Islet of Langerhans (tissue), 1 donor: ENCODE measurements around a stretch of chr3.

GRCh38 chr3:188265241-188265843 is 111.4 kb downstream of the LPP start:
- RRBS: no CpG with 5 or more reads among the region's 3 CpGs

GRCh38 chr3:188316255-188316794 is 162.4 kb downstream of the LPP start:
- RRBS: no CpG with 5 or more reads among the region's 3 CpGs

DNA sequence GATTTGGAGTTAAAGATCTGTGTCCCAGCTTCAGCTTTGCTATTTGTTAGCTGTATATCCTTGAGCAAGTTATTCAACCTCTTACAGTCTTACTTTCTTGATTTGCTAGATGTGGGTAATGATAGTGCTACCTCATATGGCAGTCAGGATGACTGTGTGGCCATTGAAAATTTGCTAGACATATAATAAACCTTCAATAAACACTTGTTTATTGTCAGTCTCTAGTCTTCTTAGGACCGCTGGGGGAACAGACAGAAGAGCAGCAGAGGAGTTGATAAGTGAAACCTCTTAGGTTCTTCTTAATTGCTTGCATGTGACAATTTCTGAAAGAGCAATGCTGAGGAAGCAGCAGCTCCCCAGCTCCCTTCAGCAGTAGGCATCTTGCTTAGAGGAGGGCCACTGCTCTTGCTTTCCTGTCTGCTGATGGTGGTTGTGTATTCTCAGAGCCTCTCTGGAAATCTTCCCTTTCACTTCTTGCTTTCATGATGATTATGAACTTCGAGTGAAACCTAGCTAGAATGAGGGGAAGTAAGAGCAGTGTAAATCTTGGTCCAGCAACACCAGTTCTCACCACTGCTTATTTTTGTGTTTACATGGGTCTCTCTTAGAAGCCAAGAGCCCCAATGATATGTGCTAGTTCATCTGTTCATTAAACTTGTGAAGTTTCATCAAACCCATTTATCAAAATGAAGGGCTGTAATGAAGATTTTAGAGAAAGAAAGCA is 246.5 kb downstream of the LPP start:
- RRBS: no CpG with 5 or more reads among the region's 2 CpGs

DNA sequence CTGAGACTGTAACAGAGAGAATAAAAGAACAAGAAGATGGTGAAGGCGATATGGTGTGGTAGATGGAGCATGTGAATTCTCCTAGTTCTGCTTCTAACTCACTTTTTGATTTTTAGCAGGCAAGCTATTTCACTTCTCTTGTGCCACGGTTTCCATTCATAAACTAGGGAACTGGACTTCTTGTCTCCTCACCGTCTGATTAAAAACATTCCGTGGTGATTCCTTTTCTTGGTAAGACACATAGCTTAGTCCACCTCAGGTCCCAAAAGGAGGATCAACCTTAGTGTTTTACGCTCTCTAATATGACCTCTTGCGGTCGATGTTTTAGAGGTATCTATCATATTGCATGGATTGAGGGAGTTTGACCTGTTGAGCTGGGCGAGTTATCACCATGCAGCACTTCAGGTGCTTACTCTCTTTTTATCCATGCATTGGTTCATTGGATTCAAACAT is 394.2 kb downstream of the LPP start:
- RRBS: no CpG with 5 or more reads among the region's 8 CpGs

DNA sequence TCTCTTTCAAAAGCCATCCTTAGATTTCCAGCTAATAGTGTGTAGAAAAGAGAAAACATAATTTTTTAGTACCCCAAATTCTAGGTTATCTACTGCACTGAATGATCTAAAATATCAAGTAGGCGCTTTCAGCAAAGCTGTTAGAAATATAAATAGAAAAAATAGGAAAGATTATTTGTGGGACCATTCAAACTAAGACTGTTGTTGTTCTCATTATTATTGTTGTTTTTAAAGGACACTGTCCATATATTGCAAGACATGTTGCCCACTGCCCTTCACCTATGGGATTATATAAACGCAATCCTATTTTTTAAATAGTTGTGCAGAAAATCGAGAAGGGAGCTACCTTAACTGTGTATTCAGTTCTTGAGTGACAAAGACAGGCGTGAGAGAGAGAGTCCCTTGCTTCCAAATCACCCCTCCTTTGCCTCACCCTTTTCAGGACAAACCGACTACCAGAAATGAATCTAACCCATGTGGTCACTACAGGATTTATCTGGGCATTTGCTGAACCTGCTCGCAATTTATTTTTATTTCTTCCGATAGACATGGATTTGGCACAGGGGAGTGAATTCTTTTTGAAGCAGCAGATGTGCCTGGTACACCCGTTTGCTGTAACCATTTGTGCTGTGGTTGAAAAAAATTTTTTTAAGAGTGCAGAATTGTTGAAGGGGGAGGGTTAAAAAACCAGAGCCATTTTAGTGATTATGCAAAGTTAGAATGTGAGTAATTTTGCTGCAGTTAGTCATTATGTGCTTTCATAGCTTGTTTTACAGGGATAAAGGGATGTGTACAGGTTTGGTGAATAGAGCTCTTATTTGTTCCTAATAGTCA is 441.8 kb downstream of the LPP start:
- RRBS: no CpG with 5 or more reads among the region's 8 CpGs

DNA sequence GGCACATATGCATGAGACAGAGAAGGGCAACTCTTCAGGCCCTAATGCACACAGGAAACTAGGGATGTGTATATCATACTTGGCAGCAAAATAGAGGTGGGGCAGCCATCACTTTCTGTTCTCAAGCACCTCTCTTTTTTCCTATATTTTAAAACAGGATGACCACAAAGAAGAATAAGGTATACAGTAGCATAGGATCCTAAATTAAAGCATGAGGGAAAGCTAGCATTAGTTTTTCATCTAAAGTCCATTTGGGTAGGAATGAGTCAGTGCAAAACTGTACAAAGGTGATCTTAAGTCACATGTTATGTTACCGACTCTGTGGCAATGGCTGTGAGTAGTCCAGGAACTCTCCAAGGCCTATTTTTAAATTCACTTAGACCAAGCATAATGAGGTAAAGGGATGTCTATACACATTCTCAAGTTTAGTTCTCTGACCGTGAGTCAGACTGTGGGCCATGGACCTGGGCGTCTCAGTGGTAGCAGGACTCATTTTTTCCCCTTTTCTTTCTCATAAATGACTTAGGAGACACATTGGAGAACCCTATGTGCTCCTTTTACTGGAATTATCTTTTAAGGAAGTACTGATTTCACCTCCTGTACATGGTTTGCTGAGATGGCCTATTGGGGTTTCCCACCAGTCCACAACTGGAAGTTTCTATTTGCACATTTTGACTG is 488.8 kb upstream of the TPRG1 start:
- RRBS: no CpG with 5 or more reads among the region's 3 CpGs

GRCh38 chr3:188916967-188917598 is 254.7 kb upstream of the TPRG1 start:
- RRBS: no CpG with 5 or more reads among the region's 1 CpG

GRCh38 chr3:188951662-188952245 is 220.0 kb upstream of the TPRG1 start:
- RRBS: no CpG with 5 or more reads among the region's 11 CpGs

- RRBS: no CpG with 5 or more reads among the region's 6 CpGs
Measured at GRCh38 chr3:190003458-190004067, 117.1 kb downstream of the P3H2 start.

DNA sequence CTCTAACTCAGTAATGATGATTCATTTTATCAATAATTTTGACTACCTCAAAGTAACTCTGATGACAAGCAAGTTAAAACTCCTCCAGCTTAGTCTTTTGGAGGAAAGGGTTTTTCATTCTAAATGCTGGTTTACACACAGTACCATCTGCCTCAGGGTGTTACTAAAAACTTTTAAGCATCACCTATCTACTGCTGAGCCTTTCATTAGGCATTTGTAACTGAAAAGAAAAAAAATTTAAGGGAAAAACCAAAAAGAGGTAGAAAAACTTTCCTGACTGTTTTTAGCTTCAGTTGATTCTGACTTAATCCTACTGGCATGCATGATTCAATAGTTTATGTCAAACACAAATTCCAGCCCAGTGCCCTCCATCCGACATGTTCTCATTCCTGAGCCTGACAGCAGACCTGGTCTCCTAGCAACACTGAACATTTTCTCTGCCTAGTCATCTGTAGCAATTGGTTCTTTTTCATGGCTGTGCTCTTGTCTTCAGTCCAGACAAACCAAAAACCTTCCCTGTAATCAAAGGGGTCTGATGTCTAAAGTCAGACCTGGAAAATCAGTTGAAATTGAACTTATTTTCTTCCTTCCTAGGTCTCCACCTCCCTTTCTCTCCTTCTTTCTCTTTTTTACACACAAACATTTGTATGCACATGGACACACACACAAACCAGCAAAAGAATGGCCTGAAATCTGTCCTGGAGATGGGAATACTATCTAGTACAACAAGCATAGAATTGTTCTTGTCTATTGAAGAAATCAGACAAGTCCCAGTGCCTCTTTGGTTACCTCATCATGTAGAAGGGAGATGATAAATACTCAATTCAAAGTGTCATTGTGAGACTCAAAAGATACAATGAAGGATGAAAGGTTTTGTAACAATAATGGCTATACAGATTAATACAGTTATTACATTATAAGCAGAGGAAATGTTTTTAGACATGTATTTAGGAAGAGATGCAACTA is 43.6 kb downstream of the P3H2 start:
- RRBS: no CpG with 5 or more reads among the region's 1 CpG

DNA sequence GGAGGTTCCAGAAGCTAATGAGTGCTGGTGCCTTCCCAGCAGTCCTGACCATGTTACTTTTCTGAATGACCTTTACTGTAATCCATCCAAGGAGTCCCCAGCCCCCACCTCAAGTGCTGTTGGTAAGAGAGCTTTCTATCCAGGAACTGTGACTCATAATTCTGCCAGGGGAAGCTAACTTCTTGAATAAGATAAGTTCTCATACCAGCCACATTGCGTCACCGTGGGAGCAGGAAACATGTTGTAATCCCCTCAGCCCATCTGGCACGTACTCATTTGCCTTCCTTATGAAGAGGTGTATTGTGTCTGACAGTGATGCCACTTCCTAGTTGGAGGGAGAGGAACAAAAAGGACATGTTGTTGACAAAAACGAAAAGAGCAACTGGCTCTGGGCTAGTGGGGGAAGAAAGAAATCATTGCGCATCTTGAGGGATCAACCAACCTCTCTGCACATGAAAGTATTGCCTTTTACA is 52.5 kb downstream of the IL1RAP start:
- RRBS: no CpG with 5 or more reads among the region's 5 CpGs

DNA sequence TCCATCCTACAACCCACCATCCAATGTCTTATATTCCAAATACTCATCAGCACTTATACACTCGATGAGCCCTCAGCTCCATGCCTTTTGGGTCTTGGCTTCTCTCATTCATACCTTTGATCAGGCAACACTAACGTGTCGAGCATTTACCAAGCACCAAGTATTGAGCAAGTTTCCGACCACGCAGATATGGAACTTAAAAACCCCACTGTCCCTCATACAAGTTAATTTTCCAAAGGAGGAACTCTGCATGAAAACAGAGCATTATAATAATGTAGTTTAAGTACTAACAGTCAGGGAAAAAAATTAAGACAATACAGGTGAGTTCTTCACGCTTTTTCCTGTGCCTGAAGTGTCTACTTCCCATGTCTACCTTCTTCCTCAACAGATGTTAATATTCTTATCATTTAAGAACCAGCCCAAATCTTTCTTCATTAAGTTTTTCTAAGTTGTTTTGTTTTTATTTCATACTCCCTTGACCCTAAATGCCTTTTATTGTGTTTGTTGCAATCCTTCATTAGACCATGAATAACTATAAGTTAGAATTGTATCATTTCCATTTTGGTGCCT is 102.9 kb downstream of the IL1RAP start:
- RRBS: no CpG with 5 or more reads among the region's 6 CpGs

GRCh38 chr3:190964800-190965786 is 102.6 kb upstream of the GMNC start:
- RRBS: no CpG with 5 or more reads among the region's 40 CpGs

GRCh38 chr3:191350277-191351133 is 20.2 kb upstream of the UTS2B start:
- RRBS: no CpG with 5 or more reads among the region's 5 CpGs

DNA sequence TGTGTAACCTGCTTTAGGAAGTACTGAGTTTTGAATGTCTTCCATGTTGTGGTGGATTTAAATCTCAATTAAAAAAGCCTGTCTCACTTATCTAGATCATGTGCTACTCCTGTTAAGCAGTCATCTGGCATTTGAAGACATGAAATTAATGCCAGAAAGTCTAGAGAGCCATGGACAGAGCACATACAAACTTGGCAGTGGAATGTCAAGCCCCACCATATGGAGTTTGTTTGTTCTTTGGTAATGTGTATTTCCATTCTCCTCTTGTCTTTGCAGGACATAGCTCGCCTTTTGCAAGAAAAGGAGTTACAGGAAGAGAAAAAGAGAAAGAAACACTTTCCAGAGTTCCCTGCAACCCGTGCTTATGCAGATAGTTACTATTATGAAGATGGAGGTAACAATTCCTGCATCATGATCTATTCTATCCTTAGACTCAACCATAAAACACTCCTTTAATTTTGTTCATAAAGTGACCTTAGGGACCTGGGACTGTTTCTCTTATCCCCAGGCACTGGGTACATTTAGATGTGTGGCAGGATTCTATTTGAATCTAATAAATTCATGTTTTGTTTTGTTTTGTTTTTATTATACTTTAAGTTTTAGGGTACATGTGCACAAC is 39.4 kb upstream of the UTS2B start:
- RRBS: no CpG with 5 or more reads among the region's 2 CpGs

GRCh38 chr3:192706280-192706858 is 21.0 kb downstream of the FGF12 start:
- RRBS: no CpG with 5 or more reads among the region's 14 CpGs

DNA sequence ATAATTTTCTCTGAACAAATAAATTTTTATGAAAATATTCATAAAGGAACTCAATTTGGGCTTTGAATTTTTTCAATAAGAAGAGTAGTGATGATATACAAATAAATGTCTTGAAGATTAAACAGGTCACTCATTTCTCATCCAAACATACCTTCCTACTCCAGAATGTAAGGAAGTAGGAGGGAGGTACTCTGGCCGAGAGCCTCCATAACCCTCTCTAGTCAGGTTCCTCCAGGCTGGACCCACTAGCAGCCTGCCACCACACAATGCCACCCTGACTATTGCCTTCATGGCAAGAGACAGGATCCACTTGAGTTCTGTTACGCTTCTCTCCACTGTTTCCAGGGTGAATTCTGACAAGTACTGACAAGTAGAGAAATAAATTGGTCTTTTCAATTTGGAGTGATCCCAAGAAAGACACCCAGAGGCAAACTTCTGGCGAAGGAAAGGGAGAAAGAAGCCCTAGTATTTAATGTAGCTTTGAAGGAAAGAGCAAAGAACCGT is 33.0 kb upstream of the ATP13A5 start:
- RRBS: no CpG with 5 or more reads among the region's 4 CpGs

- RRBS: no CpG with 5 or more reads among the region's 8 CpGs
Measured at GRCh38 chr3:193777575-193777982, 184.6 kb downstream of the OPA1 start.